SUDHL5 (cell line): ENCODE measurements around the gene DPP9.

DNA sequence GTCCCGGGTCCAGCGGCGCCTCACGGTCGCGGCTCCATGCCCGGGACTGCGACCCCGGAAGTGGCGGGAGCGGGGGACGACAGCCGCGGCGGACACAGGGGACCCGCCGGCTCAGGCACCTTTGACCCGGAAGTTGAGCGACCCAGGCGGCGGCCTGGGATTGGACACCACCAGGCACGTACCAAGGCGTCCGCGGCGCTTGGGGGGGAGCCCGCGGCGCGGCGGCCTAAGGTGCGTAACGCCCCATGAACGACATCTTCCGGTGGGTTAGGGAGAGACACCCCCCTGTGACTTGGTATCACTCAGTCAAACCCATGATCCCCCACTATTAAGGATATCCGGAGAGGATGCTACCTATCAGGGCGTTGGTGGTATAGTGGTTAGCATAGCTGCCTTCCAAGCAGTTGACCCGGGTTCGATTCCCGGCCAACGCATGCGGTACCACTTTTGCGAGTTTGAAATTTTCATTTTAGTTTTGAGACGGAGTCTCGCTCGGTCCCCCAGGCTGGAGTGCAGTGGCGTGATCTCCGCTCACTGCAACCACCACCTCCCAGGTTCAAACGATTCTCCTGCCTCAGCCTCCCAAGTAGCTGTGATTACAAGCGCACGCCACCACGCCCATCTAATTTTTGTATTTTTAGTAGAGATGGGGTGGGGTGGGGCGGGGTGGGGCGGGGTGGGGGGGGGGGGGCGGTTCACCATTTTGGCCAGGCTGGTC, at the start of gene DPP9:
DPP9 (minus strand) TSS at position 135 of the 718 bp plus-strand sequence.
- PRO-cap = bidirectional peak, plus-strand start at position 357 of the sequence, minus-strand start at position 50 of the sequence

GRCh38 chr19:4724426-4725080, 911 bp upstream of the DPP9 start:
- PRO-cap = no peak

GRCh38 chr19:4829078-4829685, 2.3 kb downstream of the TICAM1 start:
- PRO-cap = no peak

DNA sequence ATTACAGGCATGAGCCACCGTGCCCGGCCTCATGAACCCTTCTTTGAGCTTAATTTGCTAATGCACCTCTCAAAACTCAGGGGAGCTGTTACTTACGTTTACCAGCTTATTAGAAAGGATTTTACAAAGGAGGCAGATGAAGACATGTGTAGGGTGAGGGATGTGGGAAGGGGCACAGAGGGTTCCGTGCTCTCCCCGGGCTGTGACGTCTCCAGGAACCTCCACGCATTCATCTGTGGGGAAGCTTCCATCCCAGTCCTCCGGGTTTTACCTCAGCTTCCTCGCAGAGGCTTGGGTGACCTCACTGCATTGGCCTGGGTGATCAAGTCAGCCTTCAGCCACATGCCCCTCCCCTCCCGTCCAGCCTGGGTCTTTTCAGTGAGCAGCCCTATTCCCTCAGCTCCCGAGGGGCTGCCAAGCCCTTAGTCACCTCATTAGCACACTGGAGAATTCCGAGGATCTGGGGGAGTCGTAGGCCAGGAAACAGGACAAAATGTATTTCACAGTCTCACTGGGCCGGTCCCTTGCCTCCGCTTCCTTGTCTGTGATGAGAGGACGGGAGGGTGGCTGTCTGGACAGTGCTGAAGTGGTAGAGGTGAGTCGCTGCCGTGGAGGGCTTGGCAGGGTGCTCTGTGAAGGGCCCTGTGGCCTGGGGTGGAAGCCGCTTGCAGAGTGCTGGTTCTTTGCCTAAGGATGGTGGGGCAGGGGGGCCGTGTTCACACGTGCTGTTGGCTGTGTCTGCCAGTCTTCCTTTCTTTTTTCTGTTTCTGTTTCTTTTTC, 19.8 kb downstream of the KDM4B start:
- PRO-cap = no peak

DNA sequence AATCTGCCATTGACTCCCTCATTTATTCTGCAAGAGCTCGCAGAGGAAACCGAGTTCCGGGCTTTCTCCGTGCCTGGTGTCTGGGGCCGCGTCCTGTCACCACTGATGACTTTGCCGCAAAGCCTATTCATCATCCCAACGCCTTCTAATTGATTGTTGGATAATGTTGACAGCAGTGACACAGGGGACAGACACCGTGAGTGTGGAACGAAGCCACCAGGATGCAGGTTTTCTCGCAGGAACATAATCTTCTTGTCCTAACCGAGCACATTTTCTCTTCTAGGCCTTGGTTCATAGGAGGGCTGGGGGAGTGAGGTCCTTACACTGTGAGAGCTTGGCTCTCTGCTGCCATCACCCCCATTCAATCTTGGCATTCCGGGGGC, 110.2 kb downstream of the KDM4B start:
- PRO-cap = no peak

DNA sequence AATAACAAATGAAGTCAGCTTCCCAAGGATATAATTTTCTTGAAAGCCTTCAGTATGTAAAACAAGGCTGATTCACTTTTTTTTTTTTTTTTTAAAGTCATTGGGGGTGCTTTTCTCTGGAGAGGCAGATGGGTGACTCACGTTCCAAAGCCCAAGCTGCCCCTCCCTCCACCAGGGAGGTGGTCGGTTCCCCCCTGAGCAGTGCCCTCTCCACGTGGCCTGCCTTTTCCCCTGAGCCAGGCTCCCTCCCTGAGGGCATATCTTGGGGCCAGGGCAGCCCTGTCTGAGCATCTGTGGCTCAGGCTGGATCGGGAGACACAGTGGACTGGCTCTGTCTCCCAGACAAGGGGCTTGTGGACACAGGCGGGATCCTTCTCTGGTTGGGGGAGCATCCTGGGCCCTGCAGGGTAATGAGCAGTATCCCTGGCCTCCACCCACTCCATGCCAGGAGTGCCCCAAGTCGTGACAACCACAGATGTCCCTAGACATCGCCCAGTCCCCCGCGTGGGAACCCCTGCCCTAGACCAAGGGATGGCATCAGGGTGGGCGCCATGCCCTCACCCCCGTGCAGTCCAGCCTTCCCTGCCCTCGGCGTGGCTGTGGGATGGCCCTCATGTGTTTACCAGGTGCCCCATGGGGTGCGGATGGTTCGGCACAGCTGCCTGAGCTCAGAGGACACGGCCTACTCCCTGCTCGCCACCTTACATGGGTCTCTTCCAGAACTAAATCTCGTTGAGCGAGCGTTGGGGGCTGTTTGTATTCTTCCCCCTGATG, 144.5 kb downstream of the KDM4B start:
- PRO-cap = no peak

DNA sequence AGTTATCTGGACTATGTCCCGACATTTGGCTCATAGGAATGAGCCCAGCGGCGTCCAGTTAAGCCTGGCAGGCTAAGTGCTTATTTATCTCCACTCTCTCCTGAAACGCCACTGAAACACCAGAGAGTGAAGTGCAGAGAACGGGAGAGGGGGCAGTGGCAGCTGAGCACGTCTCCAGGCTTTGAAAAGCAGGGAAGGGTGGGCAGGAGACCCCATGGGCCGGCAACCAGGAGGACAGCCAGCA, 145.9 kb downstream of the KDM4B start:
- PRO-cap = no peak

DNA sequence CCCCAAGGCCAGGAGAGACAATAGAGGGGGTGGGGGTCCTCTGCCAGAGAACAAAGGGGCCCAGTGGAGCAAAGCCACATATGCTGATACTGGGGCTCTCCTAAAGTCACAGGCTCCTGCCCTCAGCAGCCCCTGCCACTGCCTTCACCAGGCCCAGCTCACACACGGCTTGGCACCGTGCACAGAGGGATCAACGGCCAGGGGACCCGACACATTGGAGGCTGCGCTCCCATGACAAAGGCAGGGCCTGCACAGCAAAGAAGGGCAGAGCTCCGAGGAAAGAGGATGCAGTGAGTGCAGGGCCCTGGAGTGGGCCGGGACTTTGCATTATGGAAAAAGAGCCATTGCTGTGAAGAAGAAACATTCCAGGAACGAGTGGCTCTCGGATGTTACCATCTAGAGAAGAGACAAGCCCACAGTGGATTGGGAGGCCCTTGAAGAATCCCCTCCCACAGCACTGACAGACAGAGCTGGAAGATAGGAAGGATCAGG, 146.5 kb downstream of the KDM4B start:
- PRO-cap = no peak

GRCh38 chr19:5130260-5130991, 161.5 kb downstream of the KDM4B start:
- PRO-cap = bidirectional peak, plus-strand start at chr19:5130784, minus-strand start at chr19:5130500

- PRO-cap = no peak
Observed at GRCh38 chr19:5152930-5153379, 184.0 kb downstream of the KDM4B start.

- PRO-cap = no peak
Observed at GRCh38 chr19:5165446-5165938, 175.1 kb downstream of the PTPRS start.

- PRO-cap = no peak
Observed at GRCh38 chr19:5205644-5206701, 134.6 kb downstream of the PTPRS start.

DNA sequence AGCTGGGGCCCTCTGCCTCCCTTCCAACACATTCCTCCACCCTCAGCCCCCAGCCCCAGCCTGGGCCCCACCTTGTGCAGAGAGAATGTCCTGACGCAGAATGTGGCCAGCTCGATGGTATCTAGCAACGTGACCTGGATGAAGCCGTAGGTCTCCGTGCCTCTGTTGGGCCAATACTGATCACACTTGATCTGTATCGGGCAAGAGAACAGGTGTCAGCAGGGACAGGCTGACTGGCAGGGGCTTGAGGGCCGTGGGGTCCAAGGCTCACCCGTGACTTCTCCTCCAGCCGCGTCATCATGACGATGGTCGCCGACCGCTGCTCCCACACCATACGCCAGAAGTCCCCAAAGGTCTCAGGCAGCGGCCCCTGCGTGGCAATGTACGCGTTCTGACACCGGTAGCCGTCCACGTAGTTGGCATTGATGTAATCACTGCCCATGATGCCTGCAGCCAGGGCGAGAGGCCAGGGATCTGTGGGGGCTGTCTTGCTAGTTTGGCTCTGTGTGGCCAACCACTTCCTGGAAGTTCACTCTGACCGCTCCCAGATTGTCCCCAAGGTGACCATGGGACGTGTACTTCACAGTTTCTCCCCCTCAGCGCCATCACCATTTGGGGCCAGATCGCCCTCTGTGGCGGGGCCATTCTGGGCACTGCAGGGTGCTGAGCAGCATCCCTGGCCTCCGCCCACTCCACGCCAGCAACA, 126.2 kb downstream of the PTPRS start:
- PRO-cap = no peak

DNA sequence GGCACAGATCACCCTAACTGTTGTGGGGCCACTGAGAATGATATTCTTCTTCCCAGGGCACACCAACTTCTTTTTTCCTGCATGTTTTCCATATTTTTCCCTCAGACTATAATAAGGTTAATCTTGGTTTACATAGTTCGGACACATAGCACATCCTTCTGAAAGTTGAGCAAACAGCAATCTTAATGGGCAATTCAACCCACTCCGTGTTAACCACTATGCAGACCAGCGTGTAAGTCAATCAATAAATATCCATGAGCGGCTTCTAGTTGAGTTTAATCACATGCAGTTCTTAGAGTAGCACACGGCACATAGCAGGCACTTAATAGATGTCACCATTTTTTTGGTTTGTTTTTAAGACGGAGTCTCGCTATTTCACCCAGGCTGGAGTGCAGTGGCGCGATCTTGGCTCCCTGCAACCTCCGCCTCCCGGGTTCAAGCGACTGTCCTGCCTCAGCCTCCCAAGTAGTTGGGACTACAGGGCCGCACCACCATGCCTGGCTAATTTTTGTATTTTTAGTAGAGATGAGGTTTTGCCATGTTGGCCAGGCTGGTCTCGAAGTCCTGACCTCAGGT, 11.9 kb upstream of the PTPRS start:
- PRO-cap = no peak

DNA sequence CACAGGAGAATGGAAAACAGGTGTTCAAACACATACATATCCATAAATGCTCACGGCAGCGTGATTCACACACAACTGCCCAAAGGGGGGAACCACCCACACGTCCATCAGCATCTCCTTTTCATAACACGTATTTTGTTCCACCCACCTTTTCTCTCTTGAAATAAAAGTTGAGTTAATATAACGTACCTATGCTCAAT, 38.0 kb downstream of the SAFB2 start:
- PRO-cap = no peak

DNA sequence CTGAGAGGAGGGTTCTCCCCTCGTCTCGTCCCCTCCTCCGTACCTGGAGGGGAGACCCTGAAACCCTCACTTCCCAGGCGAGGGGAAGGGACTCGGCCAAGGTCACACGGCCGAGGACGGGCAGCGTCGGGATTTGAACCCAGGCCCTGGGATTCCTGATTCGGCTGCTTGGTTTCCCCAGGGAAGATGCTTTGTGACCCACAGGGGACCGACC, 686 bp downstream of the SAFB start:
- PRO-cap = no peak

GRCh38 chr19:5696255-5697057, 6.4 kb downstream of the RPL36 start:
- PRO-cap = no peak

DNA sequence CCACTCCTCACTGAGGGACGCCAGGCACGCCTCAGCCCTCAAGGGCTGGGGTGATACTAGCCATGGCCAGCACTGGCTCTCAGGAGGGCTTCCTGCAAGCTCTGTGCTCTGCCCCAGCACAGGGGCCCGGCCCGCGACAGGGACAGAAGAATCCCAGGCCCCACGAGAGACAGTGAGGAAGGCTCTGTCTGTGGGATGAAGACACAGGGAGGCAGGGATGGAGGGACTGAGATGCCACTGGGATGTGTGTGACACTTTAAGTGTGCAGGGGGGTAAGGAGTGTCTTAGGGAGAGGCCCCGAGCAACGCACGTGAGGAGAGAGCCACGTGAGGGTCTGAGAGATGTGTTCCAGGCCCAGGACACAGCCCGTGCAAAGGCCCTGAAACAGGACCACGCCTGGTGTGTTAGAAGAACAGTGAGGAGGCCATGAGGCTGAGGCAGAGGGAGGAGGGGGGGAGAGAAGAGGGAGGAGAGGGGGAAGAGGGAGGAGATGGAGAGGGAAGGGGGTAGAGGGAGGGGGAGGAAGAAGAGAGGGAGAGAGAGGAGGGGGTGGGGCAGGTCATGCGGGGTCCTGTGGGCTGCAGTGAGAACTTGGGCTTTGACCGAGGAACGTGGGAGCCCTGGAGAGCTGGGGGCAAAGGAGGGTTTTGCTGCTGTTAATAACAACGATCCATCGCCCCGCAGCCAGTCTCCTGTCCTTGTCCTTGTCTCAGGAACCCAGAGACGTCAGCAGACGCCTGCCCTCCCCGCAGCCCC, 7.1 kb downstream of the RPL36 start:
- PRO-cap = no peak

DNA sequence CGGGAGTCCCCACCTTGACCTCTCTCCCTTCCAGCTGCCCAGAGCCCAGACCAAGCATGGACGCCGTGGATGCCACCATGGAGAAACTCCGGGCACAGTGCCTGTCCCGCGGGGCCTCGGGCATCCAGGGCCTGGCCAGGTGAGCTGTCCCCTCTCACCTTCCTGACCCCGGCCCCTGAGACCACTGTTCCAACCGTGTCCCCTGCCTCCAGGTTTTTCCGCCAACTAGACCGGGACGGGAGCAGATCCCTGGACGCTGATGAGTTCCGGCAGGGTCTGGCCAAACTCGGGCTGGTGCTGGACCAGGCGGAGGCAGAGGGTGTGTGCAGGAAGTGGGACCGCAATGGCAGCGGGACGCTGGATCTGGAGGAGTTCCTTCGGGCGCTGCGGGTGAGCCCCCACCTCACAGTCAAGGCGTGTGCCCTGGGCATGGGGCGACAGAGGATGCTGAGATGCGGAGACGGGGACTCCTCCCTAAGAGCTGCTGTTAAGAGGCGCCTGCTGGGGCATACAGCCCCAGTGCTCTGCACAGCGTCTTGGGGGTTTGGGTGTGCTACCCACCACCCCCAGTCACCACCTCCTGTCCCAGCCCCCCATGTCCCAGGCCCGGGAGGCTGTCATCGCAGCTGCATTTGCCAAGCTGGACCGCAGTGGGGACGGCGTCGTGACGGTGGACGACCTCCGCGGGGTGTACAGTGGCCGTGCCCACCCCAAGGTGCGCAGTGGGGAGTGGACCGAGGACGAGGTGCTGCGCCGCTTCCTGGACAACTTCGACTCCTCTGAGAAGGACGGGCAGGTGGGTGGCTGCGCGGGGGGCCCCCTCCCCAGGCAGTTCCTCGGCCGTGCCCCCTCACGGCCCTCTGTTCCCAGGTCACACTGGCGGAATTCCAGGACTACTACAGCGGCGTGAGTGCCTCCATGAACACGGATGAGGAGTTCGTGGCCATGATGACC, 574 bp downstream of the CAPS start:
- PRO-cap = no peak

GRCh38 chr19:5966056-5966775, 11.7 kb downstream of the RANBP3 start:
- PRO-cap = no peak